Epithelial cell of esophagus (primary cell): ENCODE results near the genes ATF7IP and H4C16.

DNA sequence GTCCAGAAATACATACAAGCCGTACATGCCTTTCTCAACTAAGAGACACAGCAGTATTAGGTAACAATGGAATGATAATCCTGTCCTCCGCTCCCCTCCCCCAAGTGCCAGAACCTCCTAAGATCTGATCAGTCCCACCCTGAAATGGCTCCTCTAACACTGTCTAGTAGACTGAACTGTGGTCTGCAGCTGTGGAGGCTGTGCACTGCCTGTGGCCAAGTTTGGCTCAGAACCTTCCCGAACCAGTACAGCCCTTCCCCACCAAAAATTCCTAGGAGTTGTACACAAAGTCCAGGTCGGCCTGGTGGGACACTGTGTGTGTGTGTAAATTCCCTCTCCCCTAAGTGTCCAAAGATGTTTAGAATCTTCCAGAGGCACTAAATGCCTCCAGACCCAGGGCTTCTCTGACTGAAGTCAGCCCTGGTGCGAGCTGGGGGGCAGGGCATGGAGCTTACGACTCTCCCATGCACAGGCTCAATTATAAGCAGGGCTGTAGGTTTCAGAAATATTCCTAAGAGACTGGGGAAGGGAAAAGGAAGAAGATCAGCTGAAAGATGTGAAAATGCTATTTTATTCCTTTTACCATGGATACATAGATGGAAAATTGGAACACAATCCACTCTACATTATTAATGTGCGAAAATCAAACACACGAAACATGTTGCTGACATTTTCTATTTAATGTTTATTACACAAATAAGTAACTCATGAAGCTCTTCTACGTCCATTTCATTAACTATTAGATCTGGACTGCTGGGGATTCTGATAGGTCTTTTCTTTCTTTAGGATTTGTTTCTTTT, 106.9 kb upstream of the ATF7IP start:
- RRBS: no CpG with 5 or more reads among the region's 9 CpGs

GRCh38 chr12:14365181-14366467, at the start of gene ATF7IP:
TSS of gene ATF7IP (plus strand) at chr12:14365682.
- RRBS: 5% methylated on average over 3 of the region's 58 CpGs

GRCh38 chr12:14408242-14408784, 42.8 kb downstream of the ATF7IP start:
- RRBS: no CpG with 5 or more reads among the region's 1 CpG

- RRBS: no CpG with 5 or more reads among the region's 6 CpGs
Observed at GRCh38 chr12:14460430-14461280, 95.2 kb downstream of the ATF7IP start.

DNA sequence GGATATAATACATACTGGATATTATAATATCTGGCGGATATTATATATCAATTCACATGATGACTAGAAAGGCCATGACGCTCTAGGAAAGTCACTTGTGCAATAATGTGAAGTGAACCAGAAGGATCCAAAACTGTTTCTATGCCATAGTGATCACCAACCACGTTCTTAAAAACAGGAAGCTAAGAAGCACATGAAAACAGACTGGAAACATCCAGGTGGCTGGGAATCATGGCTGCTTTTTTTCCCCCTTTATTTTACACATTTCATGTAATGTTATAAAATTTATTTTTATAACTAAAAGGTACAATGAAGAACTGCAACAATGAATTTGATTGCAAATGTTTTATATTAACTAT, 1.4 kb downstream of the GUCY2C start:
- RRBS: no CpG with 5 or more reads among the region's 3 CpGs

GRCh38 chr12:14771052-14771311, at the start of gene H4C16:
TSS of gene H4C16 (minus strand) at chr12:14771131.
- RRBS: no CpG with 5 or more reads among the region's 8 CpGs

- RRBS: no CpG with 5 or more reads among the region's 23 CpGs
Observed at GRCh38 chr12:14773440-14774098, 636 bp upstream of the H2AJ start.

- RRBS: no CpG with 5 or more reads among the region's 7 CpGs
Observed at GRCh38 chr12:14892777-14893527, 7.3 kb upstream of the MGP start.

GRCh38 chr12:14950400-14950925, 10.9 kb downstream of the ARHGDIB start:
- RRBS: no CpG with 5 or more reads among the region's 5 CpGs

DNA sequence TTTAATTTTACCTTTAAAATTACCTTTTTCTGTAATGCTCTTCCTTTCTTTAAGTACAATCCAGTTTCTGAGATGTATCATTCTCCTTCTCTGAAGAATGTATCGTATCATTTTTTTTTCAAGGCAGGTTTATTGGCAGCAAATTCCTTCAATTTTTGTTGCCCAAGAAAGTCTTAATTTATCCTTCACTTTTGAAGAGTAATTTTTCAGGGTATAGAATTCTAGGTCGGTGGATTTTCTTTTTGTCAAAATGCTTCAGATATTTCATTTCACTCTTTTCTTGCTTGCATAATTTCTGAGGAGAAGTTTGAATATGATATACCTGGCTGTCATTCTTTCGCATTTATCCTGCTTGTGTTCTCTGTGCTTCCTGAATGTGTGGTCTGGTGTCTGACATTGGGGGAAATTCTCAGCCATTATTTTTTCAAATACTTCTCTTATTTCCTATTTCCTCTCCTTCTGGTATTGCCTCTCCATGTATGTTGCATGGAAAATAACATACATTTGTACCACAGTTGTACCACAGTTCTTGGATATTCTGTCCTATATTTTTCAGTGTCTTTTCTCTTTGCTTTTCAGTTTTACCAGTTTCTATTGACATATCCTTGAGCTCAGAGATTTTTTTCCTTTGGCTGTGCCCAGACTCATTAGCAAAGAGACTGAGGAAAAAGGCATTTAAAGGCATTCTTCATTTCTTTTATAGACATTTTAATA, 83.2 kb downstream of the RERG start:
- RRBS: no CpG with 5 or more reads among the region's 3 CpGs

GRCh38 chr12:15179452-15180209, 41.6 kb downstream of the RERG start:
- RRBS: no CpG with 5 or more reads among the region's 2 CpGs

GRCh38 chr12:15181022-15181826, 40.0 kb downstream of the RERG start:
- RRBS: no CpG with 5 or more reads among the region's 5 CpGs

- RRBS: no CpG with 5 or more reads among the region's 4 CpGs
Observed at GRCh38 chr12:15534221-15534799, 212.0 kb downstream of the PTPRO start.

DNA sequence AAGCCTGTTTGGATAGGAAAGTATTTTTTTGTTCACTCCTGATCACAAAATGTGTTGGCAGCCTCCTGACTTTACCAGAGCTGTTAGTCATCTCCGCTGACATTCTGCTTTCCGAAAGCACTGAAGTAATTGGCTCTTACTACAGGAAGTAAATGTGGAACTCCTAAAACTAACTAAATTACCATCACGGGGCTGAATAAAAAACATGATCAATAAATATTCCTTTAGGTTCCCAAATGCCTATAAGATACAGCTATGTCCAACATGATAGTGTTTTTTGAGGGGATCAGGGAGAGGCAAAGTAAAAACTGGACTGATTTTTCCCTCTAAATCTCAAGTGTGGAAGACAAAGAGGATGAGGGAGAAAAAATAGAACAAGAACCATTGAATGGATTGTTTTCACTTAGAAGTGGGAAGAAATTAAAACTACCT, 225.4 kb downstream of the EPS8 start:
- RRBS: no CpG with 5 or more reads among the region's 3 CpGs

DNA sequence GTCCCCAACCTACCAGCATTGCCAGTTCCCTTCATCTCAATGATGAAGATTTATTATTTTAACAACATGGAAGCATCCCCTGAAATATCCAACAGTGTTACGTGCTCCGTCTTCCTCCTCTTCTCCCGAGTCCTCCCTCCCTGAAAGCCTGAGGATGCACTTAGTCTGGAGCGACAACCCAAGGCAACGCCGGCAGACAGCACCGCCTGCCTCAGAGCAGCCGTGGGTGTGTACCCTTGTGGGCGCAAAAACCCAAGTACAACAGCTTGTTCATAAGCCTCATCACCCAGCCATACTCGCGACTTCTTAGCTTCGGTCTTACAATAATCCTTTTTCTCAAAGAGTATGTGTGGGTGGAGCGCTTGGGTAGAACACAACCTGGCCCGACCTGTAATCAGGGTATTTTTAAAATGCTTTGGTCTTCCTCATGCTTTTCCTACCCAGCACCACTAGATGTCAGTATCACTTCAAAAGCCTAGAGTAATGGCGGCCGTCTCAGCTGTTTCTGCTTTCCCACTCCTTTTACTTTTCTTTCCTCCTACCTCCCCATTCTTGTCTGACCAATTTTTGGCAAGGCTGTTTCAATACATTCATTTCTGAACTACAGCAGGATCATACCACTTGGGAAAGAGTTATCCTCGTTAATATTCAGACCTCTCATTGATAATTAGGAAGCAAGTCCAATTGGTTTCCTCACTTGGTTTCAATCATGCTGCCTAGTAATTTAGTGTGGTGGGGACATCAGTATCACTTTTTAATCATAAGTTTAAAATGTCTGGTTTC, 198.9 kb downstream of the EPS8 start:
- RRBS: no CpG with 5 or more reads among the region's 17 CpGs

GRCh38 chr12:15633876-15634407, 155.2 kb downstream of the EPS8 start:
- RRBS: no CpG with 5 or more reads among the region's 4 CpGs

DNA sequence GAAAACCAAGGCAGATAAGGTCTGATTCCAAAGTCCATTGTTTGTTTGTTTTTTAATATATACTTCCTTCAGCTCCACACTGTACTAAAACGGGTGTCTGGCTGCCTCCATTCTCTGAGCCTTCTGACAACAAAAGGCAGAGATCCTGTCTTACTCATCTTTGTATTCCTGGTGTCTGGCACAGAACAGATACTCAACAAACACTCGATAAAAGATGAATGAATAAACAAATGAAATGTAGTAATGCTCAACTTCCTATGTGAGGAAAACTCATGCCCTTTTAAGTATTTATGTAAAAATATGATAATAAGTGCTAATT, 8.6 kb downstream of the EPS8 start:
- RRBS: no CpG with 5 or more reads among the region's 2 CpGs

DNA sequence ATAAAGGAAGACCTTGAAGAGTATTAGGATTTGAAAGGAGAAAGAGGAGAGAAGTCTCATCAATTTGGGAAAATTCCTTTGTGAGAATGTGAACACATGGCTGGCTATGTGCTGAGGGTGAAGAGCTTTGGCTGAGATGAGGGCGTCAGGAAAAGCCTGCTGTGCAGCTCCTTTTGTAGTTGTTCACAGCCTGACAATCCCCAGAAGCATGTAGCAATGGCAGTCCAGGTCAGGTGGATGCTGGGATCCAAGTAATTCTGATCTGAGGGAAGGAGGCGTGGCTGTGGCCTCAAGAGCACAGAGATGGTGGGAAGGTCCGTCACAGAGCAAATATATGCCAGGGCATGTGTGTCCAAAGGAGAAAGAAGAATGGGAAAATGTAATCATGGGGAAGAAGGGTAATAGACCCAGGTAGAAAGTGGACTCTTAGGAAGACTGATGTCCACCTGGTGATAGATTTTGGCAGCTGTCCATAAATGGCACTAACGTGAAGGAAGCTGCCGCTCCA, 13.7 kb downstream of the MGST1 start:
- RRBS: no CpG with 5 or more reads among the region's 5 CpGs

DNA sequence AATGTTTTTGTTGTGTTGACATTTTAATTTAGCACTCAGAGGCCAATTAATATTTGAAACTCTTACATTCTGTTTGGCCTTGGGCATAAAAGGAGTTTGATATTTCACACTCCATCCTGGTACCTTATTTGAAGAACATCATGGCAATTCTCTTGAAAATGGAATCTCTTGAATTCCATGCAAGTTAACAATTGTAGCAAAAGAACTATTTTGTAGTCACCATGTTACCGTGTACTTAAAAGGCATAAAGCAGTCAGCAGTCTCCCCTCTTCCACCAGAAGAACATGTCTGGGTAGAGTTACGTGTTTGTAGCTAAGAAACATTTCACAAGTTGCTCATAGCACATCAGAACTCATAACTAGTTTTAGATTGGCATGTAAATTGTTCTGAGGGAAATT, 2.8 kb downstream of the LMO3 start:
- RRBS: no CpG with 5 or more reads among the region's 2 CpGs